ENCODE measurements around a stretch of chr2.

DNA sequence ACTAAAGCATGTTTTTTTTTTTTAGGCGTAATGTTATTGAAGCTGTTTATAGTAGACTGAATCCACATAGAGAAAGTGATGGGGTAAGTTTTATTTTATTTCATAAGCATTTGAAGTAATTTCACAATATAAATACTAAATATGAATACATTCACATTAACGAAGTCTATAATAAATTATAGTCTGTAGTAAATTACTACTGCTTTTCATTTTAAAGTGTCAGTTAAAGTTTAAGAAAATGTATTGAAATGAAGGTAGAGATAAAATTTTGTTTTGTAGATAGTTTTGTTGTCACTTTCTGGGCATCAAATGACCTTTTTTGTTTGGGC is 49.7 kb downstream of the PPM1B start:
- PRO-cap = no peak

DNA sequence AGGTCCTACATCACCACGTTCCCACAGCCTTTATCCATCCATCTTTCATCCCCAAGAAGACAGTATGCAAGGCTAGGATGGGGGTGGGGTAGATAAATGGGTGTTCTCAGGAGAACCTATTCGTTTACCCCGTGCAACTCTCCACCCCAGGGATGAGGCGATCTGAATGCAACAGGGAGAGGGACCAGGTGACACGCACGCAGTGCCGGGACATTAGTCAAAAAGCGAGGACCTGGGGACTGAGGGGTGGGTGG is 297 bp downstream of the PREPL start:
- PRO-cap = no peak

DNA sequence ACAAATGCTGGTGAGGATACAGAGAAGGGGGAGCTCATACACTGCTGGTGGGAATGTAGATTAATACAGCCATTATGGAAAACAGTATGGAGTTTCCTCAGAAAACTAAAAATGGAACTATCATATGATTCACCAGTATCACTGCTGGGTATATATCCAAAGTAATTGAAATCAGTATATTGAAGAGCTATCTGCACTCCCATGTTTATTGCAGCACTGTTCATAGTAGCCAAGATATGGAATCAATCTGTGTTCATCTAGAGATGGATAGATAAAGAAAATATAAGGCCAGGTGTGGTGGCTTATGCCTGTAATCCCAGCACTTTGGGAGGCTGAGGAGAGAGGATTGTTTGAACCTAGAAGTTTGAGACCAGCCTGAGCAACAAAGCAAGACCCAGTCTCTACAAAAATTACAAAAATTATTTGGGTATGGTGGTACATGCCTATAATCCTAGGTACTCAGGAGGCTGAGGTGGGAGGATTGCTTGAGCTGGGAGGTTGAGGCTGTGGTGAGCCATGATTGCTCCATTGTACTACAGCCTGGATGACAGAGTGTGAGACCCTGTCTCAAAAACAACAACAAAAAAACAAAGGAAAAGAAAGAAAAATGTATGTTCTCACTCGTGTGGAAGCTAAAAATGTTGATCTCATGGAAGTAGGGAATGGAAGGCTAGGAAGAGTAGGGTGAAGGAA is 106.8 kb downstream of the CAMKMT start:
- PRO-cap = no peak

DNA sequence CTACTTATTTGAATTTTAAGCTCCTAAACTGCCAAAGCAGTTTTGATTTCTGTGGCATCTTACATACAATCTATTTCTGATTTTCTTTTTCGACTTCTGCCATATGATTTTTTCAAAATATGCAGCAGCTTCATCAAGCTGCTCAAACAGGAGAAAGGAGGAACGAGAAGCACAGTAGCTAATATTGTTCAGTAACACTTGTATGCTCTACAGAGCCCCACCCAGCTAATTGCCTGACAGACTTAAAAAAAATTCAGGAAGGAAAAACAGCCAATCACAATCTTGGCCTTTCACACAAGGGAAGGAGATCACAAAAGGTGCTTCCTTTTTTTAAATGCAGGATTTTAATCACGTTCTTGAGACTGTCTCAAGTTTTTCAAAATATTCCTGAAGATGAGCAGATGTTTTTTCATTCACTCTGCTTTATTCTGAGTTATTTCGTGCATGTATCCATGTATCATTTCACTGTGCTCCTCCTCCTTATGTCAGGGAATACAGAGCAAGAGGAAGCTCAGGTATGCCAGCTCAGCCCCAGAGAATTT is 233.2 kb upstream of the SIX3 start:
- PRO-cap = unidirectional peak, plus-strand start at position 293 of the sequence

DNA sequence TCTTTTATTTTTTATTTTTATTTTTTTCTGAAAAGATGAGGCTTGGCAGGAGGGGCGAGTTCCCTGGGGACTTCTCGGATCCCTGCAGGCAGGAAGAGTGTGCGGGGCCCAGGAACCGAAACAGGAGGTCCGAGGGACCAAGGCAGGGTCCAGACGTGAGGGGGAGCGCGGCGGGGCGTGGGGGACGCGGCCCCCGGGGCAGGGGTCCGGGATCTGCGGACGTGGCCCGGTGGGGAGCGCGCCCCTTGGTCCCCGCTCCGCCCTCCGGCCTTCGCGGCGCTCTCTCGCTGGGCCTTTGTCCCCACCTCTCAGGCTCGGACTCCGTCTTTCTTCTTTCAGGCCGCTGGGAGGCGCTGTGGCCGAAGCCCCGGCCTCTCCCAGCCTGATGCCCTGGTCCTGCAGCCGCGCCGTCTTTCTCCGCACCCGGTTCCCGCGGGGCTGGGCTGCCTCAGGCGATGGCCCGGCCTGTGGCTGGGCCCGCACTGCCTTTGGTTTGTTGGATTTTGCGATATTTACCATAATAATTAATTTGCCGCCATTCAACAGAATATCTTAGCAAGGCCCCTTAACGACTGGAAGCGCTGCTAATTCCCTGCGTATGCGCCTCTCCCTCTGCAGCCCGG is 10.6 kb downstream of the SIX3 start:
- PRO-cap = no peak

GRCh38 chr2:45257237-45257791 is 248.1 kb upstream of the SIX2 start:
- PRO-cap = no peak

DNA sequence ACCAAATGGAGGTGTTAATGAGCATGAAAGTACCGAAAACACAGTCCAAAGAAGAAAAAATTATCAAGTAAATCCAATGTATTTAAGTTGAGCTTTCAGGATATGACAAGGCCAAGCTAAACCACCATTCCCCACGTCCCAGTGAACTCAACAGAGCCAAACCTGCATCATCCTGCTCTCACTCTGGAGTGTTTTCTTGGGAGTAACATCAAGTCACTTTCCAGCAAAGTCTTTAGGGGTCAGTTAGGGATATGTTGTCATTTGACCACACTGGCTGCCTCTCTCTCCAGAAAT is 140.6 kb downstream of the SRBD1 start:
- PRO-cap = no peak

- PRO-cap = no peak
Measured at GRCh38 chr2:45743242-45743864, 91.9 kb downstream of the PRKCE start.

- PRO-cap = no peak
Measured at GRCh38 chr2:45812863-45813971, 161.7 kb downstream of the PRKCE start.

DNA sequence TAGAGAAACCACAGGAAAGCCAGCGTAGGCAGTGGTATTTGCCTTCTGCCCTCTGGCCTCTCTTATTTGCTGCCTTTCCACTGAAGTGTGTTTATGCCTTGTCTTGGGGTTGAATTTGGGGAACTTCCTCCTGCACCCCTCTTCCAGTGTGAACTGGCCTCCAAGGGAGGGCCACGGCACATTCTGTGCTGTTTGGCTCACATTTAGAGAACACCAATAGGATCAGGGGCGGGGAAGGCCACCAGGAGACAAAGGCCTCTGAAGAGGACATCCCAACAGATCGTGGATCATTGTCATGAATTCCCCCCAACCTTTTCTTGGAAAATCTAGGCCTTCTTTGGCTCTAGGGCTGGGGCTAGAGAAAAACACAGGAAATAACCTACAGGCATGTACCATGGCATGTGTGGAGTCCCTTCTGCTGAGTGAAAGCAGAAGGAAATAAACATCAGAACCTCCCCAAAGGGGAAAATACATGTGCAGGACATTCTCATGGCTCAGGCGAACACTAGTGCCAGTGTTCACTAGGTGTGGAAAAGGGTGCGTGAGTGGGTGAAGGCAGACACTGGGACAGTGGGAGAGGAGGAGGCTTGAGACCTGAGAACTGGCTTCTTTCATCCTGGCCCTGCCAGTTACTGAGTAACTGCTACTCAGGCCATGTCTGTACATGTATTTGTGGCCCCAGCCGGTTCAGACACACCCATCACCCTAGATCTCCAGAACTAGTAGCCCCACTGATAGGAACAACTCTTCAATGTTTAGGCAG is 268.1 kb downstream of the PRKCE start:
- PRO-cap = no peak

DNA sequence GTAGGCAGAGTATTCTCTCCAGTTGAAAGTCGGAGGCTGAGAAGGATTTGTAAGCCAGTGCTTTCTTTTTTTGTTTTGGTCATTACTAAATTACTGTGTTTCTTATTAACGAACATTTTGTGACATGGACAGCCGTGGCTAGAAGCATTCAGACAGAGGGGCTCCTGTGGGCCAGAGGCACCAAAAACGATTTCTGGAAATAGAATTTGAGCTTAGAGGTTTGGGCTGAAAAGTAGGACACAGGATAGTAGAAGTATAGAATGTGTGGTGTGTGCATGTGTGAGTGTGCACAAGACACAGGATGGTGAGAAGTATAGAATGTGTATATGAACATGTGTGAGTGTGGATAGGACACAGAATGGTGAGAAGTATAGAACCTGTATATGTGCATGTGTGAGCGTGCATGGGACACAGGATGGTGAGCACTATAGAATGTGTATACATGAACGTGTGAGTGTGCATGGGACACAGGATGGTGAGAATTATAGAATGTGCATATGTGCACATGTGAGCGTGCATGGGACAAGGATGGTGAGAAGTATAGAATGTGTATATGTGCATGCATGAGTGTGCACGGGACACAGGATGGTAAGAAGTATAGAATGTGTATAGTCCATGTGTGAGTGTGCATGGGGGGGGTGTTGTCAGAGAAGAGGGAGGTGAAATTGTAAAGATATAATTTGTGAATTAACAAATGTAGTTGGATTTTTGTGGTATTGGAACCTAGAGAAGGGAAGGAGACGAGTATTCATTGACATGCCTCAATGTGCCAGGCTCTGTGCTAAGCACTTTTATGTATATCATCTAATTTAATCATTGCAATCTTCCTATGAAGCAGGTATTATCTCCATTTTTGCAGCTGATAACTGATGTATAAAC is 275.3 kb downstream of the PRKCE start:
- PRO-cap = no peak

DNA sequence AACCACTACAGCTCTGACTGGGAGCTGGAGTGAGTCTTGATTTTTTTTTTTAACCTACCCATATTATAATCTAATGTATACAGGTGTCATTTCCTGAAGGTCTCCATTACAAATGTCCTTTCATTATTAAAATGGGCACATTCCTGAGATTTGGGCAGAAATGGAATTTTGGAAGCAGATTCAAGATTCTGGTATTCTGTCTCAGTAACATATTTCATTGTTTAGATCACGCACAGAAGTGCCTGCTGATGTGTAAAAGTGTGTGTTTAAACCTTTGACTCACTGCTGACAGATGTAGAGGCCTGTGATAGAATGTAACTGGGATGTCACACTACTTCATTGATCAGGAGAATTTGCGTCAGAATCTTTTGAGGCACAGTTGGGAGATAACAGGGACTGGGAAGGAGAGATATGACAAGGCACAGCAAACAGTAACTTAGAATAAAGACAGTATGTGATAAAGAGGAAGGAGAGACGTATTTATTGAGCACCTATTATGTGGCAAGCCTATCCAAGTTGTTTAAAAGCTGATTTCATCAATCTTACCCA is 276.8 kb upstream of the EPAS1 start:
- PRO-cap = no peak

GRCh38 chr2:46041964-46042764 is 255.0 kb upstream of the EPAS1 start:
- PRO-cap = no peak

DNA sequence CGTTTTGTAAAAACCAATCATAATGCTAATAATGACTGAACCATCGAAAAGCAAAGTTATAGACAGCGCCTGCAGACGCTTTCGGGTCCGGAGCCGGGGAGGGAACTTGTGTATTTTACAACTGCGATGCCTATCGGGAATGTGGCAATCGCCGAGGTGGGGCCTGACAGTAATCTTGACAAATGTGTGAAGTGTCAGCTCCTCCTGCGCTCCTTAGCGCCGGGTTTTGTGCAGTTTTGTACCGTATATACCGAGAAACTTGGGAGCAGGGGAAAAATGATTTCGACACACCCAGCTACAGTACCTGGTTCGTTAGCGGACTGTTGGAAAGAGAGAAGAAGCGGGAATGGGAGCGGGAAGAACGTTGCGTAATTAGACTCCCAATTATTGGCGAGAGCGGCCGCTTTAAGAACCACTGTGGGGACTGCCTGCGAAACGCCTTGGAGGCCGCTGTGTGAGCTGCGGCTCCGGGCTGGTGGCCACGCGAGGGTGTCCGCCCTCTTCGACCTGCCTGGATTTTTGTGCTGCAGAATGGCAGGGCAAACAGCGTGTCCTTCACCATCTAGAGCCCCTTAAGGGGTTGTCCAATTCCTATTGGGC is 2.4 kb downstream of the EPAS1 start:
- PRO-cap = no peak

- PRO-cap = no peak
Measured at GRCh38 chr2:46306942-46307882, 10.0 kb downstream of the EPAS1 start.

DNA sequence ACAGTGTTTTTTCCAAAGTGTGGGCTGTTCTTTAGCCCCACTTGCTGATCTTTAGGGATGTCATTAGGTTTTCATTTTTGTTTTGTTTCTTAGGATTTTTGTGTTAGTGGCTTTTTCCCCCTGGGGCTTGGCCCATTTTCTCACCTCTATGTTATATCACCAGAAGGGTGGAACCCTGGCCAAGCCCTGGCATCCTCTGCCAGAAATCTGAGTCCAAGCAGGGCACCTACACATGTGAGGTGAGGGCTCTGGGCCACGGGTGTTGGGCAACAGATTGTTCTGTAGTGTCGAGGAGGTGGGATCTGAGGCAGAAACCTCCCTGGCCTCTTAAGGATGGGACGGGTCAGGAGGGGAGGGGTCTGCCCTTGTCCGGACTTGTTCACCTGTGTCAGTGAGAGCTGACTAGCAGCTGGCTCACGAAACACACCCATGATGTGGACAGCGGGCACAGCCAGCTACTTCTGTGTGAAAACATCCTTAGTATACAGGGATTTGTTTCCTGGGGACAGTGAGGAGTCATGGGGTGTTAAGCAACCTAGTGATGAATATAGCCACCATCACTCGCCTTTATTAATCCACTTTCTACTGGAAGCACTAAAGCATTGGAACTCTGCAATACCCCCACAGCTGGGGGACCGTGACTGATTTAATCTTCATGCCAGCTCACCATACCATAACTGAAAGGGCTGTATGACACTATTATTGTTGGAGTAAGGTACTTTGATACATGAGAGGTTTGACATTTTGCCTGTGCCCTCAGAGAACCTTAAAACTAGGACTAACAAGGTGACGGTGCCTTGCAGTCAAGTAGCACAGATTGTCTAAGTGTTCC is 35.6 kb downstream of the EPAS1 start:
- PRO-cap = no peak

GRCh38 chr2:46384788-46385589 is 87.8 kb downstream of the EPAS1 start:
- PRO-cap = no peak

DNA sequence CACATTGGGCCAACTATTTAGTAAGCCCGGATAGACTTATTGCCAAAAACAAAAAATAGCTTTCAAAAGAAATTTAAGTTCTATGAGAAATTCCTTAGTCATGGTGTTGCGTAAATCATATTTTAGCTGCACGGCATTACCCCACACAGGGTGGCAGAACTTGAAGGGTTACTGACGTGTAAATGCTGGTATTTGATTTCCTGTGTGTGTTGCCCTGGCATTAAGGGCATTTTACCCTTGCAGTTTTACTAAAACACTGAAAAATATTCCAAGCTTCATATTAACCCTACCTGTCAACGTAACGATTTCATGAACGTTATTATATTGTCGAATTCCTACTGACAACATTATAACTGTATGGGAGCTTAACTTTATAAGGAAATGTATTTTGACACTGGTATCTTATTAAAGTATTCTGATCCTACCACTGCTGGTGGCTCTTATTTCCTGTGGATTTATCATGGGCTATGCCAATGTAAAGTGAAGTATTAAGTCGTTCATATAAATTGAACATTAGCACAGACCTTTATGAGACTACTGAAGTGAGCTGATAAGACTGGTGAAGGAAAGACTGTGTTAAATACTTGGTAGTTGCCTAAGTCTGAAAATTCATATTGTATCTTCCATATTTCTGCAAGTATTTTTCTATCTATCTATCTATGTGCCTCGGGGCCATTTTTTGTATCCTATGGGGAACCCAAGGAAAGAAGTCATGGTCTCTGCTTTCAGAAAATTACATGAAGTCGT is 89.2 kb downstream of the EPAS1 start:
- PRO-cap = no peak

DNA sequence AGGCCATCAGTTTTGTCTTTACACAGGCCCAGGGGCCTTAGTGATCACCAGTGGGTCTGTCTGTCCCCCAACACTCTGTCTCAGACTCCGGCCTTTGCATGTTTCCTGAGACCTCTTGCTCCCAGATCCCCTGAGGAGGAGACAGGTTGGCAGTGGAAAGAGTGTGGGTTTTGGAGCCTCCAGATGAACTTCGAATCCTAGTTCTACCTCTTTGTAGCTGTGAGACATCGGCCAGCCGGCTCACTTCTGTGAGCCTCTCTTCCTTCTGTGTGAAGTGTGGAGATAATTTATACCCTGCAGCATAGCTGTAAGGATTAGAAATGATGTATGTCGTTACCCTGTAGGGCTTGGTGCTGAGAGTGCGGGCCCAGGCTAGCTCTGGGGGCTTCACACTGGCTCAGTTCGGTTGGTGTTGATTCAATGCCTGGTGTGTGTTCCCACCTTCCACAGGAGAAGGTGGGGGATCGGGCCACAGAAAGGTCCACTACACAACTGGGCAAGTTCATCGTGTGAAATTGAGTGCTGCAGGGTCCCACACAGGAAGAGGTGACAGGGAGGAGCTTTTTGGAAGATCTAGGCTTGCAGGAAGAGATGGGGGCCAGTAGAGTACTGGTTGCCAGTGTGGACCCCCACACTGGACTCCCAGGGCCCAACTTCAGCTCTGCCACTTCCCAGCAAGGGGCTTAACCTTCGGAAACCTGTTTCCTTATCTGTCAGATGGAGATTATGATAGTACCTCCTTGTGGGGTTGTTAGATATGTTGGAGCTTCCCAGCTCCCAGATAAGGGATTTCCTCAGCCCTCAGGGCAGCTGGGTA is 8.3 kb upstream of the ATP6V1E2 start:
- PRO-cap = no peak

- PRO-cap = no peak
Measured at GRCh38 chr2:46563063-46563788, 20.8 kb upstream of the ATP6V1E2 start.

Data from SP-49 (cell line).